Daoy (cell line): ENCODE measurements around the gene H1-2.

- RAMPAGE, long total RNA, result no peak
These were observed 102.6 kb downstream of the NRSN1 start for GRCh38 chr6:24228571-24229104.

DNA sequence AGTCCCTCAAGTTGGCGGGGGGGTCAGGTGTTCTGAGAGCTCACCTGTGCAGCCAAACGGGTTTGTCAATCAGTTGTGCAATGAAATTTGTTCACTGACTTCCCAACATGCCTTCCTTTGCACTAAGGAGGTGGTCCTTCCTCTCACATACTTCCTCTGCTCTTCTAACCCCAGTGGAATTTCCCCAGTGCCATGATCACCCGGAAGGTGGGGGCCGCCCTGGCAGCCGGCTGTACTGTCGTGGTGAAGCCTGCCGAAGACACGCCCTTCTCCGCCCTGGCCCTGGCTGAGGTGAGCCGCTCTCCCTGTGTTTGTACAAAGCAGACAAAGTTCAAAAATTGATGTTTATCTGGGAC lies 9.9 kb downstream of the ALDH5A1 start:
- RAMPAGE, long total RNA, result no peak

- RAMPAGE, long total RNA, result no peak
These were observed 268 bp downstream of the ACOT13 start for GRCh38 chr6:24667259-24667430.

DNA sequence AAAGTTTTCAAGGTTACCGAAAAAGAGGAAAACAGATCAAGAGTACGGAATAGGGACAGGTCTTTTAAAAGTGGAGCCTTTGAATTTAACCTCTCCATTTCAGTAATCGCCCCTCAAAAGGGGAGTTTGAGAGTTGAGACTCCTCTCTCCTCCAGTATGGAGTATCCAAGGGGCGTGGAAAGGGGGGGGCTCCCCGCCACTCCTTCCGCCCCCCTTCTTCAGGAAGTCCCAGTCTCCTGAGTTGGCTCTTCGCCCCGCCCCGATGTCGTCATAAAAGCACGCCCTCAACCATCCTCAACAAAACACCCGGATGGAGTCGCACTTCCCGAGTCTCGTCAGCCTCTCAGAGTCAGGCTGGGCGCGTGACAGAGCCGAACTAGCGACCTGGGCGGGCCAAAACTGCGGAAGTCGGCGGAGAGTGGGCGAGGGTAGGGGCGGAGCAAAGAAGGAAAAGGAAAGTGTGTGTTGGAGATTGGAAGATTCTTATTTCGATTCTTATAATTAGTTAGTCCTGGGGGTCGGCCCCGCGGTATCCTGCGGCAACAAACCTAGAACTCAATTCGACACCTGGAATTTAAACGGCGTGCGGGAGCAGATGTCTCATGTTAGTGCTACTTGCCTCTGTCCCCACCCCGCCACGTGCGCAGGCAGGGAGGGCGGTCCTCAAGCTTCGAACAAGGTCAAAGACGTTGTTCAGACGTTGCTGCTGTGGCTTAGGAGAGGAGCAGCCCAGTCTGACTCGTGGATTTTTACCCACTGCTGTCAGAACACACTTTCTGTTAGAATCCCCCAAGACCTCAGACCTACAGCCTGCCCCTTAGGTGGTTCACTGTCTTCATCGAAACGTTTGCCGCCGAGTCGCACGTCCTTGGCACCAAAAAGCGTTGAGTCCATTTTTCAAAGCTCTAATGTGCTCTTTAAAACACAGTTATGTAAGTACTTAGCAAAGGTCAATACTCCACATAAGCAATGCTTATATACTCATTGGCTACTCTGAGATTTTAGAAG lies 2.3 kb upstream of the C6orf62 start:
- RAMPAGE, long total RNA, result no peak

DNA sequence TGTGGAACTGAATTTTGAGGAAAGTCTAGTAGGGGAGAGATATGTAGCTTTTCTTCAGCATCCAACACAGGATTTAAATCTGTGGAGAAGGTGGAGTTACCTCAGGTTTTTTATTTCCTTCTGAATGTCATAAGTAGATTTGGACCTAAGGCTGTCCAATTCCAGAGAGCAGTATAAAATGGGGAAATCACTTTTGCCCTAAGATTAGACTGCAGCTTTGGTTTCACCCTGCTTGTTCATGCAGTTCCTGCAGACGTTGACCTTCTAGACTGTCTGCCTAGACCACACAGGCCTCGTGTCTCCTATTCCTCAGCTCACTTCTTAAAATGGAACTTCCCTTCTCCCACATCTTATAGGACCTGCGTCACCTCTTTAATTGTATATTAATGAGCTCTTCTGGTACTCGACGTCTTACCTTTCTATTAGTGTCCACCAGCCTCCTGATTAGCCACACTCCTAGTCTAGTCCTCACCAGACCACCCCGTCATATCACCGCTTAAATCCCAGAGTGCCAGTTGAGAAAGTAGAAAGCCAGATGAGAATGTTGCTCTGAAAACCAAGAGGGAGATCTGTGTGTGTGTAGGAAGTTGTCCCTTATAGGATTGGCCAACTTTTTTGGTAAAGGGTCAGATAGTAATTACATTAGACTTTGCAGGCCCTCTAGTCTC lies 26.1 kb upstream of the C6orf62 start:
- RAMPAGE, long total RNA, result no peak

DNA sequence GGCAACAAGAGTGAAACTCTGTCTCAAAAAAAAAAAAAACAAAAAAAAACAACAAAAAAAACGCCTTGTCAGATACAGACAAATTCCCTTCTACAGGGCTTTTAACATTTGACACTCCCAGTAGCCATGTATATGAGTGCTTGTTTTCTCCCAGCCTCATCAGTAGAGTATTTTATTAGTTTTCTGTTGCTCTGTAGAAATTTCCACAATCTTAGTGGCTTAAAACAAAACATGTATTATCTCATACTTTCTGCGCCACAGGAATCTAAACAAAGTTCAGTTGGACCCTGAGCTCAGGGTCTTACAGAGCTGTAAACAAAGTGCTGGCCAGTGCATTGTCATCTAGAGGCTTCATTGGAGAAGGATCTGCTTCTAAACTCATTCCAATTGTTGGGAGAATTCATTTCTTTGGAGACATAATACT lies 3.6 kb upstream of the GMNN start:
- RAMPAGE, long total RNA, result no peak

- RAMPAGE, long total RNA, result no peak
These were observed 4.1 kb upstream of the ARMH2 start for GRCh38 chr6:24802838-24803230.

- RAMPAGE, long total RNA, result no peak
These were observed 44.7 kb downstream of the RIPOR2 start for GRCh38 chr6:24890960-24891521.

GRCh38 chr6:24918739-24919447 lies 16.9 kb downstream of the RIPOR2 start:
- RAMPAGE, long total RNA, result no peak

DNA sequence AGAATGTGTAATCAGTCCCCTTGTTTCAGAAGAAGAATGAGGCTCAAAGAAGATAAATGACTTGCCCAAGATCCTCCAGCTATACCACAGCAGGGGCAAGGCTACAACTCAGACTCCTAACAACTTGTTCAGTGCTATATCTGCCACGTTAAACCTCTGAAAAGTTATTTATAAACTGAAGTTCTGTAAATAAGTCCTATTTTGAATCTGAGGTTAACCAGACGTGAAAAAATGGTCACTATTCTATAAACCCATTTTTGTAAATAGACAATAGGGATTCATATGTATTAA lies 2.9 kb downstream of the RIPOR2 start:
- RAMPAGE, long total RNA, result no peak

DNA sequence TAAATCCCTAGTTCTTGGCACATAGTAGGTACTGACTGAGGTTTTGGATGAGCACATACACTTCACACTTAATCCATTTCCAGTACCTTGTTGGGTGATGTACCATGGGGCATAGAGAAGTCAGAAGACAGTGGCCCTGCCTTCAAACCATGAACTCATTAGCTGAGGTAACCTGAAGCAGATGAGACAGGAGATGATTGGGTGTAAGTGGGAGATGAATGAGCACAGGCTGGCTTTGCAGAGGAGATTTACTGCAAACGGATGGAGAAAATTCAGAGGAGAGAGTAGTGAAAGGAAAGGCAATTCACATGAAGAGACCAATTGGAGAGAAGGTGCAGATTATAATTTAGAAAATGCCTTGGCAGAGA lies 160.9 kb downstream of the CARMIL1 start:
- RAMPAGE, long total RNA, result no peak

GRCh38 chr6:25661117-25661627 lies 9.2 kb downstream of the SCGN start:
- RAMPAGE, long total RNA, result no peak

DNA sequence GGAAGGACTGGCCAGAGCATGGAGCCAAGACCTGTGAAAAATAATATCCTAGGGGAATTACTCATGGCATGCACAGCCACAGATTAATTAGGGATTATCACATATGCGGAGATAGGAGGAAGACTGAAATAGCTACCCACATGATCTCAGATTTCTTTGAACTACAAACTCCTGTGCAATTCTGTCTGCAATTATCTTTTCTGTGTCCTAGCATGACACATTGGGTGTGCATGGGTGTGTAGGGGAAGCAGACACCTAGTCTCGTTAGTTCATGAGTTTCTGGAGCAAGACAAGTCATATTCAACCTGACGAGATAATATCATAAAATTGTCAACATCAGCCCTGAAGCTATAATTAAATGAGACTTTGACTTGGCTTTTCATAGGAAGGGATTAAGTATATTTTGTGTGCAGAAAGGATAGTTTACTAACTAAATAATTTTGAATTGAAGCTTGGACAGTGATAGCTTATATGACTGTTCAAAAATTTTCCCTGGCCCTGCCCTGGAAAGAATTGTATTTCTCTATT lies 3.6 kb upstream of the SLC17A4 start:
- RAMPAGE, long total RNA, result no peak

DNA sequence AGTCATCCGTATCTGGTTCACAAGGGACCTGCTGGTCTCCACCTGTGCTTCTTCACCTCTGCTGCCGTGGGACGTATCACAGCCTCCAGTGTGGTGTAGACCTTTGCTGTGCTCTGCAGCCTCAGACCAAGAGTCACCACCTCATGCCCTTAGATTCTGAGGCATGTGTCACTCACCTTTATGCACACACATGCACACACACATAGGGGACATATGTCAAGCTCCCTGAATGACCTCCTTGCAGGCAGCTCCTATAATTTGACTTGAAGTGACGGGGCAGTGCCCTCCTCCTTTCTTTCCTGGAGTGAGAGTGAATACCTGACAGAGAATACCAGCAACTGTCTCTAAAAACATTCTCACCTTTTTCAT lies 3.4 kb downstream of the SLC17A4 start:
- RAMPAGE, long total RNA, result no peak

DNA sequence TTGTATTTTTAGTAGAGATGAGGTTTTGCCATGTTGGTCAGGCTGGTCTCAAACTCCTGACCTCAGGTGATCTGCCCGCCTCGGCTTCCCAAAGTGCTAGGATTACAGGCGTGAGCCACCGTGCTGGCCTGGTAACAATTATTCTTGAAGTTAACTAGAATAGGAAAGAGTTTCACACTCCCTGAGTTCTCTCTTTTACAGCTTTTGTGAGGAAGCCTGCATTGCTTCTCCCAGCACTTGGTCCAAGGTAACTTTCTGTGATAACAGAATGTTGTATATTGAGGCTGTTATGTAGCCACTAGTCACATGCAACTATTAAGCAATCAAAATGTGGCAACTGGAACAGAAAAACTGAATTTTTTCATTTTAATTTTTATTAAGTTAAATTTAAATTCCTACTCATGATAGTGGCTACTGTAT lies 2.4 kb downstream of the TRIM38 start:
- RAMPAGE, long total RNA, result no peak

- RAMPAGE, long total RNA, result no peak
These were observed 1.1 kb downstream of the H3C2 start for GRCh38 chr6:26030908-26031145.

DNA sequence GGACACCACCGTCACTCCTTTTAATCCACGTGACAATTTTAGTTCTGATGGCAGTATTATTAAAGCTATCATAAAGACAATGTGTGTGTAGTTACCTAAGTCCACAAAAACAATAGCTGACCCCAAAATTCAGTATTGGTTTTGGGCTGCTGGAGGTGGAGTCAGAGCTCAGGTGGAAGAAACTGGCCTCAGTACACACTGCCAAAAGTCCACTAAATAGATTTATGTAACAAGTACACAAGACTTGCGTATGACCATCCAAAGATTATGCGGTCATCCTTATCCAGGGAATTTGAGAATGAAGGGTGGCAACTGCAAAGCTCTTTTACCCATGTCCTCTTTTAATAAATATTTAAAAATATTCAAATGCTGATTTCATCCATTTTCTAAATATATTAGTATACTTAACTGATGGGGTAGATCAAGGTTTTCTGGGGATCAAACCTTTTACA lies 946 bp downstream of the H3C3 start:
- RAMPAGE, long total RNA, result no peak

GRCh38 chr6:26056332-26056735 lies at the start of gene H1-2:
Gene H1-2 (minus strand): TSS chr6:26056470.
- RAMPAGE, long total RNA, result start-site peak on the minus strand at chr6:26056446-26056473, 47 and 1,696 reads in 2 replicates

DNA sequence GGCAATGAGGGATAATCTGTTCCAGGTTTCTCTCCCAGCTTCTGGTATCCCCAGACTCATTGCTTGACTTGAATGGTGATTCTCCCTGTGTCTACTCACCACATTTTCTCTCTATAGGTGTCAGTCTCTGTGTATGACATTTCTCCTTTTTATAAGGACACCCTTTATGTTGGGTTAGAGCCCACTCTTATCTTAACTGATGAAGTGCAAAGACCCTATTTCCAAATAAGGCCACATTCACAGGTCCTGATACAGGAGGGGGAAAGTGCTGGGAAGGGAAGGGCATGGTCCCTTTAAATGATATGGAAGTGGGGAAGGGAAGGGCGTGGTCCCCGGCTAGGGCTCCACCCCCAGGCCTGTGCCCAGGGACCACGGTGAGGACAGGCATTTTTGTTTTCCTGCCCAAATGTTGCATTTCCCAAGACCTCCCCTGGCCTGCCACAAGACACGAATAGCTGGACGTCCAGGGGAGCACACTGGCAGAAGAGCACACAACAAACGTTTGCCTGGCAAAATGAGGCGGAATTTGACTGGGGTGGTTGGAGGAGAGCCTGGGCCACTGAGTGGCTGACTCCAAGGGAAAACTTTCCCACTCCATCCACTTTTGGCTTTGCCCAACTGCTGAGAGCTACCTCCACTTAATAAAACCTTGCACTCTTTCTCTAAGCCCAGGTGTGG lies 14.8 kb upstream of the H1-2 start:
- RAMPAGE, long total RNA, result no peak

GRCh38 chr6:26090627-26091324 lies 3.5 kb downstream of the HFE start:
- RAMPAGE, long total RNA, result no peak